HT1080 (cell line): ENCODE measurements around the gene ZNF438.

DNA sequence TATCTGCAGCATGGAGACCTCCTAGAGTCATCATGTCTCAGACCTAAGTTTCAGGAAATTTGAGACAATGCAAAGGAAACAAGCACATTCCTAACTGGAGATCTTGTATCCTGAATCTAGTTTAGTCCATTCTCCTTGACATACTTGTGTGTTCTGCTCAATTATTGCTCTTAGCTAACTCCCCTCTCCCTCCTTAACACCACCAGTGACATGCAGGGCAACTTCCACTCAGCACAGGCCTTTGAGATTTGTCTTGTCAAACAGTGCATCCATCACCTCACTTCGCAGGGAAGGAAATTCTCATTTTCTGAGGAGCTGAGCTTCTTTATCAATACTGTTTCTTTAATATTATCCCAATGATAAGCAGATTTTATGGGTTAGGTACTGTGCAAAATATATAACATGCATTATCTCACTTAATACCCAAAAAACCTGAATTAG lies 173.0 kb downstream of the ZNF438 start:
RAMPAGE:
- cytosol, long total RNA: no peak
- long total RNA: no peak
- nucleus, long total RNA: no peak

DNA sequence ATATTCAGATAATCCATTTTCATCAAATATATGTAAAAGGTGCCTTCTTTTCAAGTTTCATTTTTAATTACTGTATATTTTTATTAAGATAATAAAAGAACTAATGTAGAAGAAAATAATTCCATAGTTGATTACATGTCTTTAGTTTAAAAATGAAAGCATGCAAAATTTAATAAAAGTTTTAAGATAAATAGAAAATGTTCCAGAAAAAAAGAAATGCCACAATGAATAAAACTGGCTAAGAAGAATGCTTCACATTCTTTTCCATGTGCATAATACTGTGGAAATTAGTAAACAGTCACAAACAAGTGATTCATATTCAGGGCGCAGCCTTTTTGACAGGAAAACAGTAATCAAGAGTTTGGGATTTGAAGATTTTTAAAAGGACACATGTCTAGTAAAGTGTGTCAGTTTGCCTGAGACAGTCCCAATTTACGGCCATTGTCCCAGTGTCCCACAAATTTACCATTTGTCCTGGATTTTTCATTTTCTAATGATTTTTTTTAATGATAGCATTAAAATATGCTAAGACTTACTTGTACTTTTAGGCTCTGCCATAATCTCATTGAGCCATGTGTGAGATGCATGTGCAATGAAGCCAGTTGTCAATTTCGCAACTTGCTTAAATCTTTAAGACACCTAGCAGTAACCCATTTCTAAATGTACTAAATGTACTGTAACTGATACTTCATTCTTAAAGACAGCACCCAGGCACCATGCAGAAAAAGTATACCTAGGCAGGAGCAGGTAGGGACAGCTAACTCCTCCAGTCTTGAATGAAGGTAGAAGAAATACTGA lies 47.0 kb downstream of the ZNF438 start:
RAMPAGE:
- cytosol, long total RNA: no peak
- long total RNA: no peak
- nucleus, long total RNA: no peak

GRCh38 chr10:31031512-31032177 lies at the start of gene ZNF438:
ZNF438 (minus strand) TSS chr10:31031865.
RAMPAGE:
- cytosol, long total RNA: no peak
- long total RNA: start-site peak on the minus strand at chr10:31031855-31031942, 19 reads
- nucleus, long total RNA: no peak

DNA sequence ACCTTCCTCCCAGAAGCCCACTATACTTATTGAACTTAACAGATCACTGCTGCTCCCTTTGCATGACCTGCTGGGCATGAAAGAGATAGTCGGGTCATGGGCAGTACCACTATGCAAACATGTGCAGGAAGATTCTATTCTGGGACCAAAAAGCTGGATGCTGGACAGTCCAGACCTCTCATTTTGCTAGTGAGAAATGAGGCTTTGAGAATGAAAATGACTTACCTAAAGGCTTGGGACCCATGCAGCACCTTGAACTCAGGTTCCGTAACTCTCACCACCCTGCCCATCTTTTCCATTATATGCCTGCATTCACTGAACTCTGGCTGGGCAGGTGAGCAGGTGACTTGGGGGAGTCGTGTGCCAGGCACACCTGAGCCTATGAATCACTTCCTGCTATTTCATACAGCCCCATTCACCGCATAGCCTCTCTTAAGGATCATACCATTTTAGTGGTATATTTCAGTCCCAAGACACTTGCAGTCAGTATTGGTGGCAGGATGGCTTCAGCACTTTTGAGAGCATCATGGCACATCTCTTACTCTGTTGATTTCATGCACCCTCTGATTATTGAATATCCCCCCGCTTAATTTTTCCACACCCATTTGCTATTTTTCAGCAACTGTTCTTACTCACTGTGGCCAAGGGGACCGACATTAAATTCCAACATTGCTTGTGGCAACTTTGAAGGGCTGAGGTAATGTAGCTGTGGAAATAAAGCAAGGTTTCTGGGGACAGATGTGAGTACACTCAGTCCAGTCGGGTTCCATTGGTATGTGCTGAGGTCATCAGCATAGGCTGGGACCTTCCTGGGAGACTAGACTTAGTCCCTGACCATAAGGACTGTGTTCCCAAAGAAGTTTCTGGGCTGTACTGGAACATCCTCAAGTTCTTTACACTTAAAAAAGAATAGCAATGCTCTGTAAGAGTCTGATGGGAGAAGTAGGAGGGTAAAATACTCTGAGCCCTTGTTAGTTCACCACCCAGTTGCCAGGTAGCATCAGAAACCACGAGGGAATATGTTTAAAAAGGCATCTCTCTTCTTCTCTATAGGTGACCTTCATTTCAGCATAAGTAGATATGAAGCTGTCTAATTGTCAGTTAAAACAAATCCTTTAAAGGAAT lies 39.7 kb upstream of the ZNF438 start:
RAMPAGE:
- cytosol, long total RNA: no peak
- long total RNA: no peak
- nucleus, long total RNA: no peak

DNA sequence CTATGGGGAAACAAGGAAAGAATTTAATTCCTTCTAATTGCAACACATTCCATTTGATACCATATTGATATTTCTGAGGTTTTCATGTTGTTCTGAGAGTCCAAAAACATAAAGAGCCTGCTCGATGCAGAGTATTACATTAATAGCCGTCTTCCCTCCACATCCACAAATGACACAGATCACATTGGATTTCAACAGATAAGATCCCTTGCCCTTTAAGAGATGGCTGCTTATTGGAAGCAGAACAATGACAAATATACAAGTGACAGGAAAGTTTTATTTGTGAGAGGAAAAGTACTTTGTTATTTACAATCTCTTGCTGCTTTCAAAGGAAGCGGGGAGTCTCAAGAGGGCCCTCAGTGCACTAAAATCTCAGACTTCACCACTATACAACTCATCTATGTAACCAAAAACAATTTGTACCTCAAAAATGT lies 42.3 kb upstream of the ZNF438 start:
RAMPAGE:
- cytosol, long total RNA: no peak
- long total RNA: no peak
- nucleus, long total RNA: no peak

DNA sequence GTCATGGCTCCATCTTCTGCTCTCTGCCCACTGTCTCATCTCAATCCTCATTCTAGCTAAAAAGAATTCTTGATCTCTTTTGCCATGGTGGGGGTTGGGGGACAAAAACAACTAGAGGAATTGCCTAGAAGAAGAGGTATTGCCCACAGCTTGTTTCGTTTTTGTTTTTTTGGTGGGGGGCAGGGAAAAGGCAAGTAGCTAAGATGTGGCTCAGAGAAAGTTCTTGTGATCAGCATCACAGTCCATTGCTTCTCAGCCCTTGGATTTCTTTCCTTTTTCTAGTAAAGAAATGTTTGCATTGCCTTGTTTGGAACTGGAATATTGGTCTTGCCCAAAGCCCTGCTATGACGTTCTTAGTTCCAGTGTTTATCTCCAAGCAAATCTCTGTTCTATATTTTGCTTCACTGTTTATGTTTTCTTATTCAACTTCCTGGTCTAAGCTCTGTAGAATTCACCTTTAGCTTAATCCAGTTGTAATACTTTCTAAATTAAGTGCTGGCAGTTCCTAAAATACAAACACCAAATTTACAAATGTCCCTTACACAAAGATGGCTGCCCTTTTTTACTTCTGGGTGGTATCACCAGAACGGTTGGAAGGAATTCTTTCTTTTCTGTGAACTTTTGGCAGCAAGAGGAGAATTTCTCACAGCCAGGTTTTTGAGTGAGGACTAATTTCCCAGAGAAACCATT lies 88.7 kb upstream of the ZNF438 start:
RAMPAGE:
- cytosol, long total RNA: no peak
- long total RNA: no peak
- nucleus, long total RNA: no peak

DNA sequence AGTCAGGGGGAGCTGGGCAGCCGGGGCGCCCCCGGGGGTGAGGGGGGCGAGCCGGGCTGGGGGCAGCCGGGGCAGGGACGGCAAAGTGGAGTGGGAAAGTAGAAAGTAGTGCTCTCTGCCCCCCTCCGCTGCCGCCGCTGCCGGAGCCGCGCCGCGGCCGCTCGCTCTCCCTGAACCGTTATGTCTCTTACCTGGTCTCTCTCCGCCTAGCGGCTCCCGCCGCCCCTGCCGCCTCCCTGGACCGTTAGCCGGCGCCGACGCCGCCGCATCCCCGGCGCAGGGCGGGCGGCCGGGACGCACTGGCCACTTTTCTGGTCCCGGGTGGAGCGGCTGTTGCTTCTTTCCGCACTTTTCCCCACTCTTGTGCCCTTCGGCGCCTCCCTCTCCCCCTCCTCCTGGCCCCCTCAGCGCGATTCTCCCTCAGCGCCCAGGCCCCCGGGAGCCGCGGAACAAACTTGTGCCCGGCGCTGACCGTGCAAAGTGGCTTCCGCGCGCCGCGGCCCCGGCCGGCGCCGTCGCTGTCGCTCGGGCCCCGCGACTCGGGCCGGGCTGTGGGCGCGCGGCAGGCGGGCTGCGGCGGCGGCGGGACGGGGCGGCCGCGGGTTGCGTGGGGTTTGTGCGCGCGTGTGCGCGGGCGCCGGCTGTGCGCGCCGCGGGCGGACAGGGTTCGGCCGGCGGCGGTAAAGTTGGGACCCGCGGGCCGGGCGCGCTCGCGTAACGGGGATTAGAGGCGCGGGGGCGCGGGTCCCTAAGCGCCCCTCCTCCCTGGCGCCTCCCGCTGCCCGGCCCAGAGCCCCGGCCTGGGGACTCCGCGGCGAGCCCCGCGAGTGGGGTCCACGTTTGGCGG lies 531 bp downstream of the ZEB1 start:
RAMPAGE:
- cytosol, long total RNA: no peak
- long total RNA: no peak
- nucleus, long total RNA: no peak

RAMPAGE:
- cytosol, long total RNA: no peak
- long total RNA: no peak
- nucleus, long total RNA: no peak
Observed at GRCh38 chr10:31340375-31341102, 21.5 kb downstream of the ZEB1 start.

DNA sequence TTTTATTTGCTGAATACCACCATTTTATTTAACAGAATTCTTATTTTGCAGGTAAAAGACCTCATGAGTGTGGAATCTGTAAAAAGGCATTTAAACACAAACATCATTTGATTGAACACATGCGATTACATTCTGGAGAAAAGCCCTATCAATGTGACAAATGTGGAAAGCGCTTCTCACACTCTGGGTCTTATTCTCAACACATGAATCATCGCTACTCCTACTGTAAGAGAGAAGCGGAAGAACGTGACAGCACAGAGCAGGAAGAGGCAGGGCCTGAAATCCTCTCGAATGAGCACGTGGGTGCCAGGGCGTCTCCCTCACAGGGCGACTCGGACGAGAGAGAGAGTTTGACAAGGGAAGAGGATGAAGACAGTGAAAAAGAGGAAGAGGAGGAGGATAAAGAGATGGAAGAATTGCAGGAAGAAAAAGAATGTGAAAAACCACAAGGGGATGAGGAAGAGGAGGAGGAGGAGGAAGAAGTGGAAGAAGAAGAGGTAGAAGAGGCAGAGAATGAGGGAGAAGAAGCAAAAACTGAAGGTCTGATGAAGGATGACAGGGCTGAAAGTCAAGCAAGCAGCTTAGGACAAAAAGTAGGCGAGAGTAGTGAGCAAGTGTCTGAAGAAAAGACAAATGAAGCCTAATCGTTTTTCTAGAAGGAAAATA lies 207.7 kb downstream of the ZEB1 start:
RAMPAGE:
- cytosol, long total RNA: no peak
- long total RNA: no peak
- nucleus, long total RNA: no peak

GRCh38 chr10:31581817-31582494 lies 262.9 kb downstream of the ZEB1 start:
RAMPAGE:
- cytosol, long total RNA: no peak
- long total RNA: no peak
- nucleus, long total RNA: no peak

RAMPAGE:
- cytosol, long total RNA: no peak
- long total RNA: no peak
- nucleus, long total RNA: no peak
Observed at GRCh38 chr10:31589965-31590318, 270.9 kb downstream of the ZEB1 start.

DNA sequence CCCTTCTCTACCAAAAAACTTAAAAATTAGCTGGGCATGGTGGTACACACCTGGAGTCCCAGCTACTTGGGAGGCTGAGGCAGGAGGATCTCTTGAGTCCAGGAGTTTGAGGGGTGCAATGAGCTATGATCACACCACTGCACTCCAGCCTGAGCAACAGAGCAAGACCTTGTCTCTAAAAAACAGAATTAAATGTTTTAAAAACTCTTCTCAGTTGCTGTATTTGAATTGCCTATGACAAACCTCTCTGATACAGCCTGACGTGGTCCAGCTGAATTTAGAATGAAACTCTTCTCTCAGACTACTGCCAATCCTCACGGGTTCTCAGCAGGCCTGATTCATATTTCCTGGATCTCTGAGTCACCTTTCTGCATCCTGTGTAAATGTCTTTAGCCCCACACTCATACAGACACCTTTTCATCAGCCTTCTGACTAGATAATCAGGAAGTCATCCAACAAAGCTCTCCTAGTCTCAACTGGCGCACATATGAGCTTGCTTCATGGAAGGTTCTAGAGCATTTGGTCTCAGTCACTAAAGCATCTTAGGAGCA lies 183.1 kb downstream of the ARHGAP12 start:
RAMPAGE:
- cytosol, long total RNA: no peak
- long total RNA: no peak
- nucleus, long total RNA: no peak

DNA sequence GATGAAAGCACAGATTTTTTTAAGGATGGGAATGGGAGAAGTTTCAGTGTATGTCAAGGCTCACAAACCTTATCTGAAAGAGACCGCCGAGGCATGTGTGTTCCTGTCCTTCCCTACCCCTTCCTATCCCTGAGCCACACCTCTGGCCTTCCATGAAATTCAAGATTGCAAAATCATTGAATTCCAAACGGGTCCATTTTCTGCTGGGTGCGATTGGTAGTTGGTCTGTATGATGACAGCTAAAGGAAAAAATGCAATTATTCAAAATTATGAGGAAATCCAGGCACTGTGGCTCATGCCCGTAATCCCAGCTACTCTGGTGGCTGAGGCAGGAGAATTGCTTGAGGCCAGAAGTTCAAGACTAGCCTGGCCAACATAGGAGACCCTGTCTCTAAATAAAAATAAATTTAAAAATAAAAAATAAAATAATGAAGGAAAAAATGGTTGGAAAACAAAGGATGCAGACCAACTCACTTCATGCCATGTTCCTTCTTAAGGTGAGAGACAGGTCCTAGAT lies 170.1 kb downstream of the ARHGAP12 start:
RAMPAGE:
- cytosol, long total RNA: no peak
- long total RNA: no peak
- nucleus, long total RNA: no peak

DNA sequence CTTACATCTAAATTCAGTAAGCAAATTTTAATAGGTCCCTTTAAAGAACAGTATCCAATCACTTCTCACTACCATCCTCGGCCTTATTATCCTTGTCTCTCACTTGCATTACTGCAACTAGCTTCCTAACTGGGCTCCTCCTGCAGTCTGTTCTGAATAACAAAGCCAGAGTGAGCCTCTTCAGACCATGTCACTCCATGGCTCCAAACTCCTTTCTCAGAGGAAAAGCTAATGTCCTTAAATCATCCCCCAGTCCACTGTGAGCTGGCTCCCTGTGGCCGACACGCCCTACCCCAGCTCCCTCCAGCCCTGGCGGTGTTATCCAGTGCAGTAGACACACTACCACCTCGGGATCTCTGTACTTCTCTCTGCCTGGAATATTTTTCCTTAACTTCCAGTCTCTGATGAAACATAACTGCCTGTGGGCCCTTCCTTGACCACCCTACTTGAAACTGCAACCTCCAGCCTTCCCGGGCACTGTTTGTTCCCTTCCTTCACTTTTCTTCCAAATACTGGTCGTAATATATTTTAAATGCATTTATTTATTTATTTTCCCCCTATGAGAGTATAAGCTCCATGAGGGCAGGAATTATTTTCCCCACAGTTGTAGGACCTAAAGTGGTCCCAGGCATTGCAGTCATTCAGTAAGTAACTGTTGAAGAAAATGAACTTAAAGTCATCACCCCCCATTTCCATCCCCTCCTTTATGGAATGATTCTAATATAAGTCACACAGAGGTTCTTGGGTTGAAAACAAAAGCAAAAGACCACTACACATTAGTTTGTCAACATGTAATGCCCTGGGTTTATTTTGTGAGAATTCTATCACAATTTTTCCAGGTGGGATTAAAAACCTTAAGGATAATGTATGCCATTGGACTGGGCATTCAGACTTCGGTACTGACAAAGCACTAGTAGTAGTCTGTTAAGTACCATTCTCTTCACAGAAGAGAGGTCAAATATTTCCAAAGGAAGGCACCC lies 79.7 kb downstream of the EPC1 start:
RAMPAGE:
- cytosol, long total RNA: no peak
- long total RNA: no peak
- nucleus, long total RNA: no peak

GRCh38 chr10:32893883-32894364 lies 64.1 kb downstream of the ITGB1 start:
RAMPAGE:
- cytosol, long total RNA: no peak
- long total RNA: no peak
- nucleus, long total RNA: no peak

RAMPAGE:
- cytosol, long total RNA: no peak
- long total RNA: no peak
- nucleus, long total RNA: no peak
Observed at GRCh38 chr10:32927722-32927973, 30.4 kb downstream of the ITGB1 start.

RAMPAGE:
- cytosol, long total RNA: no peak
- long total RNA: no peak
- nucleus, long total RNA: no peak
Observed at GRCh38 chr10:32998011-32998247, 39.9 kb upstream of the ITGB1 start.

GRCh38 chr10:33032778-33032999 lies 74.7 kb upstream of the ITGB1 start:
RAMPAGE:
- cytosol, long total RNA: no peak
- long total RNA: no peak
- nucleus, long total RNA: no peak

RAMPAGE:
- cytosol, long total RNA: no peak
- long total RNA: no peak
- nucleus, long total RNA: no peak
Observed at GRCh38 chr10:33145311-33145860, 187.4 kb upstream of the ITGB1 start.

RAMPAGE:
- cytosol, long total RNA: no peak
- long total RNA: no peak
- nucleus, long total RNA: no peak
Observed at GRCh38 chr10:33233799-33234122, 100.7 kb downstream of the NRP1 start.